Bile duct (tissue), 1 donor: Measurements from ENCODE around the gene RNF213.

DNA sequence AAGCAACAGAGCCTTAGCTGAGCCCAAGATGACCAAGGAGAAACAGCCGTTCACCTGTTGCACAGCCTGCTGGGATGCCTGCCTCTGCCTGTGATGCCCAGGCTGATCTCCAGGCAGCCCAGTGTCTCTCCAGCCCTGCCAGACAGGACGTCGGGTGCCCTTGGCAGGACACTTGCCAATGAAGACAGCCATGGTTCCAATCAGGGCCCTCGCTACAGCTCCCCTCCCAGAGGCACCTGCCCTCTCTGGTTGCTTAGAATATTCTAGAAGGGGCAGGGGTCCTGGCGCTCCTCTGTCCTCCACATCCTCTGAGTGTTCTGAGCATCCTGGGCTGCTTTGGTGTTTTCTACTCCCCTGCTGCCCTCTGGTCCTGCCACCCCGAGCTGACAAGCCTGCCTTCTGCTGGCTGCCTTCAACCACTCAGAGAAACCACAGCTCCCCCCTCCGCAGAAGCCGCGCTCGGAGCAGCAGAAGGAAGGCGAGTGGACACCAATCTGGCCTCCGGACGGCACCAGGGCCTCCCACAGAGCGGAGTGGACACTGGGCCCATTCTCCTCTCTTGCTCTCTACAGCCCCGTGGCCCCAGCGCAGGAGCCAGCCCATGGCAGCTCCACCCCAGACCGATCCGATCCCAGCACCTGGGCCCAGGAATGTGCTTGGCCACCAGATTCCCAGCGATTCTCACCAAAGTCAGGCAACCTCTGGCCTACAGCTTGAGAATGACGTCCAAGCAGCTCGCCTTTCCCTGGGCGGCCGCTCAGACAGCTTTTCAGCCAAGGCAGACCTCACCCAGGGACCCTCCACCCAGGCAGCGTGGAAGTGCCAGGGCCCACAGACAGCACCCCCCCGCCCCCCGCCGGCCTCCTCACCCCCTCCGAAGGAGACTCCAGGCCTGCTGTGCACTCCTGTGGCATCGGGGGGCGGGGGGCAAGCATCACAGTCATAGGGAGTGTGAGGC is 6.5 kb downstream of the CEP295NL start:
- PRO-cap: no peak

- PRO-cap: bidirectional peak, plus-strand start at chr17:78947403, minus-strand start at chr17:78947371
Observed at GRCh38 chr17:78947283-78948049, 22.3 kb upstream of the TIMP2 start.

GRCh38 chr17:78962141-78962990 is 17.4 kb downstream of the LGALS3BP start:
- PRO-cap: no peak

GRCh38 chr17:78975076-78975663 is 4.6 kb downstream of the LGALS3BP start:
- PRO-cap: no peak

DNA sequence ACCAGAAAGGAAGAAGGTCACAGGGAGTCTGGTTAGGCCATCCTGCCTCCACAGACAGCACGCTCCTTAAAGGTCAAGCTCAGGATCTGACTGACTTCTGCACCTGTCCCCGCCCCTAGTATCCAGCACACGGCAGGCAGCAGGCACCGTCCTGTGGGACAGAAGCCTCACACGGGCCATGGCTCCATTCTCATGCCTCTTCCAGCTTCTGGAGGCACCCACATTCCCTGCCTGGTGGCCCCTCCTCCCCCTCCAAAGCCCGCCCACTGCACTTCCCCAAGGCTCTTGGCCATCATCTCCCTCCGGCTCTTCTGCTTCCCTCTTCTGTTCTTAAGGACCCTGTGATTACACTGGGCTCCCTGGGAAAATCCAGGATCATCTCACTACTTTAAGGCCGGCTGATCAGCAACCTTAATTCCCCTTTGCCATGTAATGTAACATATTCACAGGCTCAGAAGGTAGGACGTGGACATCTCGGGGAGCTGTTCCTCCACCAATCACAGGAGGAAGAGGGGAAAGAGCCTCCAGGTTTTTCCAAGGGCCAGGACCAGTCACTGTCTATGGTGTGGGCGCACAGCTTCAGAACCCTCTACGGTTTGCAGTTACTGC is 3.5 kb downstream of the CANT1 start:
- PRO-cap: no peak

DNA sequence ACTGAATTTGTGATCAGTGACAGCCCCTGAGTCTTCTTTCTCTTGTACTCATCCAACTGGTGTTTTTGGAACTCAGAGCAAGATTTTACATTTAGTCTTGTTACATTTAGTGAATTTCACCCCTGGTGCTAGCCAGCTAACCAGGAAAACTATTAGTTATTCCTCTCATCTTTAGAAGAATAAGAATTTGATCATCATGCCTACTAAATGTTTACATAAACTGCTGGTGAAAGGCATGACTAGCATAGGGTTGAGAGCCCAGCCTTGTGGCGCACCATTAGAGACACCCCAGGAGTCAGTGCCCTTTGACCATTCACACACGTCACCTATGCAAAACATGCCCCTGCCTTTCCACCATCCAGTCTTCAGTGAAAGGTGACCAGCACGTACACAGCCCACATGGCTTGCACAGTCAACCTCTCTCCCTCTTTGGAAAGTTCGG is 150.2 kb downstream of the ENGASE start:
- PRO-cap: no peak

- PRO-cap: no peak
Observed at GRCh38 chr17:79228015-79228553, 153.5 kb downstream of the ENGASE start.

DNA sequence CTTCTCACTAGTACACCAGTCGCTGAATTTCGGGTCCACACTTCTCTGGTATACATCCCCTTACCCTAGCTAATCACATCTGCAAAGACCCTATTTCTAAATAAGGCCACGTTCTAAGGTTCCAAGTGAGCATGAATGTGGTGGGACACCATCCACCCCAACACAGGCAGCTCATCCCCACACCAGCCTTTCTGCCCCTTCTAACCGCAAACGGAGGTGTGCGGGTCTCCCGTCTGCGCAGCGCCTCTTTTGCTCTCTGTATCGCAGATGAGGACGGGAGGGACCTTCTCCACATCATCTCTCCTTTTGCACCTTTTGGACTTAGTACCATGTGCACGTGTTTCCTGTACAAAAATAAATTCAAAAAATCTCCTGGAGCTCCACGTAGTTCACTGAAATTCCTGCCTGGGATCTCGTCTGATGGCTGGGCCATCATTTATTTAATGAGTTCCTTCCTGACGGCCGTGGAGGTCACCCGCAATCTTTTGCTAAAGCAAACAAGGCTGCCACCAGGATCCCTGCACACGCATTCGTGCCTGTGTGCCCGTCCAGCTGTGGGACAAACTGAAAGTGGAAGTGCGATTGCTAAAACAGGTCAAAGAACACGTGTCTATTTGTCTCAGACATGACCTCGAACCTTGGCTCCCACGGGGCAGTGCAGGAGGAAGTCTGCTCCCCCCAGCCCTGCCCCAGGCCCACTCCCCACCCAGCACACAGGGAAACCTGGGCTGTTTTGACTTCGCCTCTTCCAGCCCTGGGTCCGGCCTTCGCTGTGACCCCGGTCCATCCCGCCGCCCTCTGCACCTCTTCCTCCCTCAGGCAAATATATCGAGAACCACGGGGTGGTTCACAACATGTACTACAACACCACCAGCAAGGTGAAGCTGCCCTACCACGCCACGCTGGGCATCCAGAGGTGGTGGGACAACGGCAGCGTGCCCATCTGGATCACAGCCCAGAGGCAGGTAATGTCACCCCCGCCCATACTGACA is 2.2 kb downstream of the ENPP7 start:
- PRO-cap: unidirectional peak, minus-strand start at position 561 of the sequence

DNA sequence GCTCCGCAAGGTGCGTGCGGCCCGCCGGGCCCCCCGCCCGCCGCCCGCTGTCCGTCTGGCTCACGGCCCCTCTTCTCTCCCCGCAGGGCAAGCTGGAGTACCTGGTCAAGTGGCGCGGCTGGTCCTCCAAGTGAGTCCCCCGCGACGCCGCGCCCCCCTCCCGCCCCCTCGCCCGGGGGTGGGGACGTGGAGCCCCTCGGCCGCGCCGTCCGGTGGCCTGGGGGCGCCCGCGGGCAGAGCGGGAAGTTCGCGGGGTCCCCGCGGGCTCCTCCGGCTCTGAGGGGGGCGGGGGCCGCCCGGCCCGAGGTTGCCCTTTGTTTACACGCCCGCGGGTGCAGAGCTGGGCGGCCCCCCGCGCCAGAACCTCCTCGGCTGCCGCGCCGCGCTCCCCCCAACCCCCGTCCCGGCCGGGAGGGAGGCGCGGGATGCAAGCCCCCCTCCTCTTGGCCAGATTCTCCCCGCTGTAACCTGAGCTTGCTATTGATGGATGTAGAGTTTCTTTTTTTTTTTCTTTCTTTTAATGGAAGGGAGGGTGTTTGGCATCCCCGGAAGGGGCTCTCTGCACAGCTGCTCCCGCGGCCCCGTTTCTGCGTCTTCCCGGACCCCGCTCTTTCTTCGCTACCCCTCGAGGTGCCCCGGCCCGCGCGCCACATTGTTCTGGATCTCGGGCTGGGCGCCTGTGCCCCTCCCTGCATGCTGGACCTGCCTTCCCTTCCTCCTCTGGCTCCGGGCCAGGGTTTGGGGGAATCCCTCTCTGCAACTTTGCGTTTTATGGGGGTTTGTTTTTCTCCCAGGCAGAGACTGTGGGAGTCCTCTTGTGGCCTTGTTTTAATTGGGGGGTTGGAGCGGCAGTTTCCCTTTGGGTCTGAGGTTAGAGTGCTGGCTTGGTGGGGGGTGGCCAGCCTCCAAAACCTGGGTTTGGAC is 612 bp downstream of the CBX2 start:
- PRO-cap: no peak

GRCh38 chr17:79810286-79810603 is 13.4 kb upstream of the CBX8 start:
- PRO-cap: no peak

DNA sequence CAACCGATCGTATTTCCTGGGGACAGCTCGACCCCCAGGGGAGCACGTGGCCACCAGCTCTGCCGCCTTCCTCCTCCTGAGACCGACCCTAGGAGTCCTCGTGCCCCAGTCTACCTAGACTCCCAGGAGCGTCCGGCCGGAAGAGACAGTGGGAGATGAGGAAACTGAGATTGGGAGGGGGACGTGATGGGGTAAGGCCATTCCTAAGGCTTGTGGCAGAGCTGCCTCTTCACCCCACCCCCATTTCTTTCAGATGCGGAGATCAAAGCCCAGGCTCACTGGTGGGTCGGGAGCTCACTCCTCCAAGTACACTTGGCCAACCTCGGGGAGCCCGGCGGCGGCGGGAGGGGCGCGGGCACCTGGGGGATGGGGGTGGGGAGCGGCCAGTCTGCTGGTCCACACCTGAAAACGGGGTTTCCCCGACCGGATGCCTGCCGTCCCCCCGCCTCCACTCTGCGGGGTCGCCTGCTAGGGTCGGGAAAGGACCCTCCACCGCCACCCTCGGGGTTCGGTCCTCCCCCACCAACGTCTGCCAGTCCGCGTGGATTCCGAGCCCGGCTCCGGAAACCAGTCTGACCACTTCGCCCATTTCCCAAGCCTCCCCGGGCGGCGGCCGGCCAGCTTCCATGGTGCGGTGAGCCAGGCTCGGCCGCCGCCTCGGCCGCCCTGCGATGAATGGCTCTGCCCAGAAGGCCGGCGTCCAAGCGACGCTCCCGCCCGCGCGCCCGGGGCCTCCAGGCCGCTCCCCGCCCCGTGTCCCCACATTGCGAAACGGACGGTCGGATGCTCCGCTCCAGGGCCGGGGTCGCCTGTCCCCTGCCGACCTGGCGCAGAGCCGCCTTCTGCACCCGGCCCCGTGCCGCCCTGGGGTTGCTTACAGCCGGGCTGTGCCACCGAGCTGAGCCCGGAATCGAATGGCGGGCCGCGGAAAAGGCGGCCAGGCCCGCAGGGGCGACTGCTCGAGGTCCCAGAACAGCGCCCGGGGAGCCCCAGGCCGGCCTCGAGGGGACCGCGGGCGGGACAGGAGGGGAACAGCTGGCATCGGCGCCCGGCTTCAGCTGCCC is 18.0 kb upstream of the CBX8 start:
- PRO-cap: bidirectional peak, plus-strand start at position 688 of the sequence, minus-strand start at position 677 of the sequence

GRCh38 chr17:79844761-79845580 is 5.7 kb upstream of the CBX4 start:
- PRO-cap: bidirectional peak, plus-strand start at chr17:79845260, minus-strand start at chr17:79845166

DNA sequence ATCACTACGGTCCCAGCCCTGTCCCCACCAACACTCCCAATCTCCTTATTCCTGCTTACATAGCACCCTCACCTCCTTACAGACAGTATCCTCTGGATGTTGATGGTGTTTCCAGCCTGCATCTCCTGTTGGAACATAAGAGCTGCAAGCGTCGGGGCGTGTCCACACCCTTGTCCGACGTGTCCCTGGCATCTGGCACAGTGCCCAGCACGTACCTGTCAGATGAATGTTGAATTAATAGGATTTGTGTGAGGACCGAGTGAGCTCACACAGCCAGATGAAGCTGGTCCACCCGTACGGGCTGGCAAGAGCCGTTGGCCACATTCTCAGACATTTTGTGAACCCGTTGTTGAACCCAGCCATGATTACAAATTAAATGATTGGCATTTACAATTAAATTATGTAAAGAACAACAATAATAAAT is 12.2 kb upstream of the CBX4 start:
- PRO-cap: bidirectional peak, plus-strand start at position 268 of the sequence, minus-strand start at position 137 of the sequence

GRCh38 chr17:79921633-79922446 is 82.6 kb upstream of the CBX4 start:
- PRO-cap: no peak

DNA sequence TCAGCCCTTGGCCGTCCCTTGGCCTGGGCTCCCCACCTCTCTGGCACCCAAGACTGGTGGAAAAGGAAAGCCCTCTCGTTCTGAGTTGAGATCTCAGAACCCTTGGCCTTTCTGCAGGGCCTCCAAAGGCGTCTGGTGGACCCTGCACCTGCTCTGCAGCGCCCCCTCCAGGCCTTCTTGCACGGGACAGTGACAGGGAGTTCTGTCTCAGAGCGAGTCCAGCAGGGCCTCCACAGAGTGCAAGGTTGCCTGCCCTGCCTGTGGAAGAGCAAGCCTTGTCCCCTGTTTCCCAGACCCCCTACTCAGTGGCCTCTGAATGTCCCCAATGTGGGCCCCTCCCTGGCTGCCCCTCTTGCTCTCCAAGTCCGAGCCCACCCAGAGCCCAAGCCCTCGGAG is 85.2 kb upstream of the CBX4 start:
- PRO-cap: no peak

- PRO-cap: no peak
Observed at GRCh38 chr17:79949658-79949882, 86.1 kb downstream of the TBC1D16 start.

- PRO-cap: bidirectional peak, plus-strand start at chr17:80071133, minus-strand start at chr17:80071115
Observed at GRCh38 chr17:80070794-80071999, 30.2 kb upstream of the GAA start.

GRCh38 chr17:80174934-80175897 is 5.4 kb downstream of the CARD14 start:
- PRO-cap: unidirectional peak, plus-strand start at chr17:80175673

GRCh38 chr17:80210324-80211648 is 9.3 kb downstream of the SGSH start:
- PRO-cap: no peak

DNA sequence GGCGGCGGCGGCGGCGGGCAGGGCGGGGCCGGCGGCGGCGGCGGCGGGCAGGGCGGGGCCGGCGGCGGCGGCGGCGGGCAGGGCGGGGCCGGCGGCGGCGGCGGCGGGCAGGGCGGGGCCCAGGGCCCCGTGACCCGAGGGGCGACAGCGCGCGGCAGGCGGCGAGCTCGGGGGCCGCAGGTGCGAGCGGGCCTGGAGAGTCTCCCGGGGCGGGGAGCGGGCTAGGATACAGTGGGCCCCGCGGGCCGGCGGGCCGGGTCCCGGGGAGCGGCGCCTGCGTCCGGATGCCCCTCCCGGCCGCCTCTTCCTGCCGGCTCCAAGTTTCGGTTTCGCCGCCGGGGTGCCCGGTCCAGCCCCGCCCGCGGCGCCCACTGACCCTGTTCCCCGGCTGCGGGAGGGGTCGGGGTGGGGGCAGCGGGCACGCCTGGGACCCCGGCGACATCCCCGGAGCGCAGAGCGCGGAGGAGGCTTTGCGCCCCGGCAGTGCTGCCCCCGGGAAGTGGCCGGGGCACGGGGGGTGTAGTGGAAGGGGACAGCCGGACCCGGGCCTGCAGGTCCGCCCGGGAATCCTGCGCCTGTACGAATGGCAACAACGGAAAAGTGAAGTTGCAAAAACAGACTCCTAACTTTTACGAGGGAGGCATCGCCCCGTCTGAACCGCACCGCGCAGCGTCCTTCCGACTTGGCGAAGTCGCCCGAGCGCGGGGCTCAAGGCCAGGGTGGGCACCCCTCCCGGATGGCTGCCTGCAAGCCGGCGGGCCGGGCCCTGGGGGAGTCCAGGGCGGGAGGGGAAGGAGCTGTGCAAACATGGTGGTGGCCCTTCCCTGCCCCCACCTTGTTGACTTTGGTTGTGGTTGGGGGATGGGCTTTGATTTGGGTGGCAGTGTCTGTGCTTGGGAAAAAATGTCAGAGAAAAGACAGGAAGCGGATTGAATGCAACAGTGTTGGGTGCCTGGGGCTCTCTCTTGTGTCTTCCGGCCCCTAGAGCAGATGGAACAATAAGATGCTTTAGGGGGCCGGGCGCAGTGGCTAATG is at the start of gene RNF213:
TSS of gene RNF213 (plus strand) at position 130 of the 1,035 bp plus-strand sequence.
- PRO-cap: bidirectional peak, plus-strand start at position 130 of the sequence, minus-strand start outside the sequence; bidirectional peak, plus-strand start at position 319 of the sequence, minus-strand start at position 309 of the sequence; bidirectional peak, plus-strand start at position 909 of the sequence, minus-strand start at position 840 of the sequence